Foreskin keratinocyte (primary cell): ENCODE measurements around the genes WWC2 and CLDN24.

- RAMPAGE, total RNA: no peak
These were observed 42.9 kb upstream of the DCTD start for GRCh38 chr4:182960047-182960551.

DNA sequence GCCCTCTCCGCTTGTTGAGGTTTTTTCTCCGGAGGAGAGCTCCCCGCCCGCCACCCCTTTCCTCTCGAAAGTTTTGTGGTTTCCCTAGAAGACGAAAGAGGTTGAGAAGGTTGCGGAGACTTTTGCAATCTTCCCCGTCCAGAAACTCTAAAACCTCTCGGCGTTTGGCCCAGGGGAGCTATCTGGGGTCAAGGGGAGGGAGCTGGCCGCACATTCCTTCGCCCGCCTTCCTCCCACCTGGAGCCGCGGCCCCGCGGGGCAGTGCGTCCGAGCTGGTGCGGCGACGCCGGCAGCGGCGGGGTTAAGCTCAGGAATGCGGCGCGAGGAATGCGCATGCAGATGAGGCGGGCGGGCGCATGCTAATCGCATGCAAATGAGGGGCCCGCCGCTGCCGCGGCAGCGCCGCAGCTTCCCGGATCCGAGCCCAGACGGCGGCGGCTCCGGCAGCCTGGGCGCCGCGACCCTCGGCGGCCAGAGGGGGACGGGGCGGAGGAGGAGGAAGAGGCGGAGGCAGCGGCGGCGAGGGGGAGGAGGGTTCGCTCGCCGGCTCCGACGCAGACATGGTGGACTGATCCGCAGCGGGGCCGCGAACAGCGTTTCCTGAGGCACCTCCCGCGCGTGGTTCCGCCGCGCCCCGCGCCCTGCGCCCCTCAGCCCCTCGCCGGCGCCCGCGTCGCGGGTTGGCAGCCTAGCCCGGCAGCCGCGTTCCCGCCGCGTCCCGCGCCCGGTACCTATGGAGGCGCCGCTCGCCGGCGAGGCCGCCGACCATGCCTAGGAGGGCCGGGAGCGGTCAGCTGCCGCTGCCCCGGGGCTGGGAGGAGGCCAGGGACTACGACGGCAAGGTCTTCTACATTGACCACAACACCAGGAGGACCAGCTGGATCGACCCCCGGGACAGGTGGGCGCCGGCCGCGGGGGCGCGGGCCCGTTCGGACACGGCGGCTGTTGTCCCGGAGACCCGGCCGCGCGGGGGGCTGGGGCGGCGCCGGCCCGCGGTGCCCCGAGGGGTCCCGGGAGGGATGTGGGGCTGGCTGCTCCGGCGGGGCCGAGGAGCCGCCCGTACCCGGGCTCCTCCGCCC is at the start of gene WWC2:
Gene WWC2, plus strand, starts transcription at position 533 of the 1,079 bp plus-strand sequence.
- RAMPAGE, total RNA: no peak

- RAMPAGE, total RNA: no peak
These were observed at the start of gene CLDN24 for GRCh38 chr4:183322371-183322700. TSS of gene CLDN24 (minus strand) at chr4:183322426.

- RAMPAGE, total RNA: no peak
These were observed 26.9 kb upstream of the CLDN24 start for GRCh38 chr4:183348893-183349758.

- RAMPAGE, total RNA: no peak
These were observed 277 bp upstream of the CDKN2AIP start for GRCh38 chr4:183444245-183444473.

DNA sequence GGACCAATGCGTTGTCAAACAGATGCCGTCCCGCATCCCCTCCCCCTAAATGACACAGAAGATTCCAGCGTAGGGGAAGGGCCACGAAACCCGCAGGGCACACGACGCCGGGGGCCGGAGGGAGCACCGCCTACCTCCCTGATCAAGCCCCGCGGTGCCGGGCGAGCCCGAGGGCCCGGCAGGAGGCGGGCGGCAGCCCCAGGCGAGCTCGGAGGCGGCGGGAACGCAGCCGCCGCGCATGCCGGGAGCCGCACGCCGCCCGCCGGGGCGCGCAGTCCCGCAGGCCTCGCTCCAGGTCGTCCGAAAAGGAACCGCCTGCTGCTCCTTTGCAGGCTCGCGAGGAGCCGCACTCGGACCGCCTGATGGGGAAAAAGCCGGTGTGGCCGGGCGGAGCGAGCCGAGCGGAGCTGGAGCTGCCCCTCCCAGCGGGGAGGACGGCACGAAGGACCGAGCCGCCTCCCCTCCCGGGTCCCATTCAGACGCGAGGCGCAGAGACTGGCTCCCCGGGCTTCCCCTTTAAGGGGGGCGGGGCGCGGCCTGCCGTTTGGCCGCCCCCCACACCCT is 734 bp upstream of the ING2 start:
- RAMPAGE, total RNA: no peak

- RAMPAGE, total RNA: no peak
These were observed 99.3 kb downstream of the TRAPPC11 start for GRCh38 chr4:183758392-183758712.

DNA sequence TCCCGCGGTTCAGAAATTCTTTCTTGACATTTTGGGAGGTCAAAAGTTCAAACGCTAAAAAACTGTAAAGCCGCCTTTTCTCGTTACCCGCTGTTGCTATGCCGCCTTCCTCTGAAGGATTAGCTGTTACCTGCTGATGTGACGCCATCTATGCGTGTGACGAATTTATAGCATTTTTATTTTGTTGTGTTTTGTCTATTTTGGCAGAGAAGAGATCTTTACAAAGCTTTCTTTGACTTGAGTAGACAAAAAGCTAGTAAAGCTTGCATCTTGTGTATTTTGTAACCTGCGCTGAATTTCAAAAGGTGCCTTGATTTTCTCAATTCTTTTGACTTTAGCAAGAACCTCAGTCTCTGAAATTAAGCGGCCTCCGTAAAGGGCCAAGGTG is 106.1 kb upstream of the STOX2 start:
- RAMPAGE, total RNA: no peak

DNA sequence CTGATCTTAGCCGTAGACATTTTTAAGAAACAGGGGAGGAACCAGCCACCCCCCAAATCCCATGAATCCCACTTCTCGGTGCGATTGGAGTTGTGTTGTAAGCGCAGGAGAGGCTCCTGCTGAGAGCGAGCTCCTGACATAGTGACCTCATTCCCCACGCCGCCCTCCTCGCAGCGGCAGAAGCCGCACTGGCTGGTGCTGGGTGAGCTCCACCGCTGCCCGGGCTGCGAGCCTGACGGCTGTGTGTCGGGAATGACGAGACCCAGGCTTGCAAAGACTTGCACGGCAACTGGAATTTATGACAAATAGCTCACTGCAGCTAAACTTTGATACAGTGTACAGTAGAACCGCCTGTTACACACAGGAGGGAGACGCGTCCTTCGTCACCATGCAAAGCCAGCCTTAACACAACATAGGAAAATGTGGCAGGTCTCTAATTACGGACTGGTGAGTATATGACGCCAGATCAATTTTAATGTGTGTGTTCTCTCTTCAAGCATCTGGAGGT is 82.4 kb downstream of the STOX2 start:
- RAMPAGE, total RNA: no peak

DNA sequence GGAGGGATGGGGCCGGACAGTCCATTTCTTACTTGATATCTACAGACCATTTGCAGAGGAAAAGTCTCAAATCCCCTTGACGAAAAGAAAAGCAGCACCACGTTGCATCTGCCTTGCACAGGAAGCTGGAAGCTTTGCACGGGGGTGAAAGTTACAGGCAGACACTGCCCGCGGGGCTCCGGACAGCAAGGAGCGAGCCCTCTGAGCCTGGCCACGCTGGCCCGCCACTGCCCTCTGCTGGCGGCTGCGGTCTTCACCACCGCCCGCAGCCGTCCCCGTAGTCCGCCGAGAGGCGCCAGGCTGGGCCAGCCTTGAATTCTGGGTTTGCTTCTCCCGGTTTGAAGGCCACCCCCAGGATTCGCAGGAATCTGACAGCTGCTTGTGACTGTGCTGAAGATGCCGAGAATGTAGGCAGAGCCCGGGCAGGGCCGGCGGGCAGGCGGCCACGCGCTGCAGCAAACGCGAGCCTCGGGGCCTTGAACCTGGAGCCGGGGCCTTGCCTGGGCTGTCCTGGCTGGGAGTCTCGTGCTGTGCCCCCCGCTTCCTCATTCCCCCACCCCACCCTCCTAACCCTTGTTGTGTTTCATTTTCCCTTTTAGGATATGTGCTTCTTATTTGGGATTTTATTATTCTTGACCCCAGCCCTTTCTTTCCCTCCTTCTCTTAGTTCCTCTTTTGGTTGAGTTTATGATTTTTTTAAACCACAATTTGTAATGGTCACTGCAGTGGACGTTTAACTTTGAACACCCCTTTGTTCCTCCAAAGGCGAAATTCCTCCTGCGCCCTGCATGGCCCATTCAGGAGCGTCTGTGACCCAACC is 49.1 kb downstream of the ENPP6 start:
- RAMPAGE, total RNA: no peak

DNA sequence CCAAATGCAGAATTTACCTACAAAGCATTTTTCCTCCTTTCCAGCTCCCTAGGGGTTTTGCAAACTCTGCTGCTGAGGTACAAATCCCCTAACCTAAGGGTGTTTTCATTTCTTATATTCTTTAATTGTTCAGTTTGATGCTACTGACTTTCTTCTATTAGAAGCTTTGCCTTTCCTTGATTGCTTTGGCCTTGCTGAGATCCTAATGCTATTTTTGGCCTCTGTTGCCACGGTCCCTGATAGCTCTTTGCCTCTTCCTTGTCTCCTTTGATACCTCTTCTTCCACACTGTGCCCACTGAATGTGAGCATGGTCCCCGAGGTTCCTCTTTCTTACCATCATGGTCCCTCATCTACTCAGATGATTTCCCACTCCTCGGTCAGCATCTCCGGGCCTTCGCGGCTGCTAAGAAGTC is 23.9 kb downstream of the ENPP6 start:
- RAMPAGE, total RNA: no peak

DNA sequence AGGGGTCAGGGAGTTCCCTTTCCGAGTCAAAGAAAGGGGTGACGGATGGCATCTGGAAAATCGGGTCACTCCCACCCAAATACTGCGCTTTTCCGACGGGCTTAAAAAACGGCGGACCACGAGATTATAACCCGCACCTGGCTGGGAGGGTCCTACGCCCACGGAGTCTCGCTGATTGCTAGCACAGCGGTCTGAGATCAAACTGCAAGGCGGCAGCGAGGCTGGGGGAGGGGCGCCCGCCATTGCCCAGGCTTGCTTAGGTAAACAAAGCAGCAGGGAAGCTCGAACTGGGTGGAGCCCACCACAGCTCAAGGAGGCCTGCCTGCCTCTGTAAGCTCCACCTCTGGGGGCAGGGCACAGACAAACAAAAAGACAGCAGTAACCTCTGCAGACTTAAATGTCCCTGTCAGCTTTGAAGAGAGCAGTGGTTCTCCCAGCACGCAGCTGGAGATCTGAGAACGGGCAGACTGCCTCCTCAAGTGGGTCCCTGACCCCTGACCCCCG is 9.2 kb downstream of the ENPP6 start:
- RAMPAGE, total RNA: no peak

- RAMPAGE, total RNA: no peak
These were observed 121.7 kb upstream of the ENPP6 start for GRCh38 chr4:184339387-184339766.

GRCh38 chr4:184401457-184402375 is 72.6 kb downstream of the IRF2 start:
- RAMPAGE, total RNA: no peak

DNA sequence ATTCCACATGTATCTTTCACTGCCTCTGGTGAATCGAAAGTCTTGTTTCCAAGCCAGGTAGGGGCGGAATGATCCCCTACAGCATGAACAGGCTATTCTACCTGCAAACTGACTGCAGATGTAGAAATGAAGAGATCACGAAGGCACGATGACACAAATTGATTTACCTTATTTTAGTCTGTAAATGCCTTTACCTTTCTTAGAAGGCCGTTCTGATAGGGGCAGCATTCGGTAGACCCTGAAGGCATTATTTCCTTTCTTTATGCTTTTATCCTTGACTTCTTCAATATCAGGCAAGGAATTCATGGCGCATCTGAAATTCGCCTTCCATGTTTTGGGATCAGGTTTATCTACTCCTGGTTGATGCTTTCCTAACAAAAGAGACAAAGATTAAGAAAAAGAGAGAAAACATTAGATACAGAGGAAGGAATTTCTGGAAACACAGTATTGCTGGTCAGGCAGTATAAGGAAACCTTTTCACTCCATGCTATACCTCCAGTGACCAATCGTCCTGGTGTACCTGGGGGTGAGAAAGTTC is 55.9 kb downstream of the IRF2 start:
- RAMPAGE, total RNA: no peak

- RAMPAGE, total RNA: no peak
These were observed 72.9 kb upstream of the IRF2 start for GRCh38 chr4:184546937-184547871.

DNA sequence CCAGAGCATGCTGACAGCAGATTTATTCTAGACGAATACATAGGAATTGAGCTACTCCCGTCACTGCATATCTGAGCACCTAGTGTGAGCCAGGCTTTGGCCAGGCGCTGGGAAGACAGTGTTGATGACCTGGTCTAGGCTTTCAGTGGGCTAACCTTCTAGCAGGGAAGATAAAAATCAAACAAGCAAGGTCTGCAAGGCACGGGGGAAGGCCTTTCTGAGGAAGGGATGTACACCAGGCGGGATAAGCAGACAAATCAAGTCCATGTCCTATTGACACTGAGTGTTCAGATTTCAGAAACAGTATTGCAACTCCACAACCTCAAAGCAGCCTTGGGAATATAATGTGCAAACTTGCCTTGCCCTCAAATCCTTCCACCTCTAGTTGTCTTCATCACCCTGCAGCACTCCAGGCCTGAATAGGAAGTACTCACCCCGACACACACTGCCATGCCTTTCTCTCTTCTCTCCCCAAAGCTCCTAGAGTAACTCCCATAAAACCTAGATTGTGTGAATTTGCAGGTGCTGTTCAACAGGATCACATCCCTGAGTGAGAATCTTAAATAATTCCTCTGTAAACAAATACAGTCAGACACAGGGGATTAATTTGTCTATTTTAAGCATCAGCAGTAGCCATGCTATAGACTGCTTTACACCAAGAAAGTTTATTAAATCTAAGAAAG is 19.6 kb downstream of the ACSL1 start:
- RAMPAGE, total RNA: no peak

- RAMPAGE, total RNA: no peak
These were observed 1.7 kb downstream of the ACSL1 start for GRCh38 chr4:184824016-184824516.

DNA sequence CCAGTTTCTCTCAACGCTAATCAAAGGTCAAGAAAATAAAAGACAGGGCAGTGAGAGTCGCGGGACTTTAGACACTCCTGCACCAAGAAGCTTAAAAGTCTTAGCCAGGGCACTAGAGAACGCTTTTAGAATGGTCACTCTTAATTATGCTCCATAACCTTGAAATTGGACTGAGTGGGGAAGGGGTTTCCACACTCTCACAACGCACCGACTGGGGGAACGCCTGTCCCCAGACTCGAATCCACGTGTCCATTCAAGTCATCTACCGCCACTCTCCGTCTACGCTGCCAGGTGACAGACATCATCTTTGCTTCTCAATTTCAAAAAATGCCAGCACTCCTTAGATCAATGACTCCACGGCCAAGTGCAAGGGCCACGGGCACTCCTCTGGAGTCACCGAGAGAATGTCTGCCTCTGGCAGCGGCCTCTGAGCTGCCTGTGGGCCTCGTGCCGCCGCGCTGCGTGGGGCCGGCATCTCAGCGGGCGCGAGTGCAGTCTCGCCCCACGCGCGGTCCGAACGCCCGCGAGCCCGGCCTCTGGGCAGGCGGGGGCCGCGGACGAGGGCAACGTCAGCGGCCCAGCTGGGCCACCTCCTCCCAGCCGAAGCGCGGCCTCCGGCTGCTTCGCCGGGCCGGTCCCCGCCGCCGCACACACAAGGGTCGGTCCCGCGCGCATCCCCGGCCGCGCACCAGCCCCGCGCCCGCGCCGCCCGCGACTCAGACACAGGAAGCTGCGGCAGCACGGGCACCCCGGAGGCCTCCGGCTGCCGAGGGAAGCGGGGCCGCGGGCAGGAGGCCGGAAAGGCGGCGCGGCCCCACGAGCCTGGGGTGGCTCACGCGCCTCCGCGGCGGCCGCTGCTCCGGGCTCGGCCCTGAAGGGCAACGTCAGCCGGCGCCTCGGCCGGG is 558 bp downstream of the ACSL1 start:
- RAMPAGE, total RNA: no peak

DNA sequence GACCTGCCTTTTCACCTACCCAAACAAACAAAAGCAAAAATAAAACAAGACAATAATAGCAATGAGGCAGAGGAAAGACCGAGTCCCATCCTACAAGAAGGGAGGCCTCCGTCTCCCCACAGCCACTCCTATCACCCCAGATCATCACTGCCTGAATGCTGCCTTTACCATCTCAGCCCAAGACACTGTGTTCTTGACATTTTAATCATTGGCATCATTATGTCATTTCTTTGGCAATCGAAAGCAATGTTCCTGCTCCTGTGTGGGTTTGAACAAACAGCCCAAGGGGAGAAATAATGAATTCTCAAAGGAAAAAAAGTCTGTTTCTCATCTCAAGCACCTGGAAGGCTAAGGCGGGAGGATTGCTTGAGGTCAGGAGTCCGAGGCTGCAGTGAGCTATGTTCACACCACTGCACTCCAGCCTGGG is 73.0 kb upstream of the ACSL1 start:
- RAMPAGE, total RNA: no peak